GM23248 (cell line): ENCODE measurements around a stretch of chr14.

DNA sequence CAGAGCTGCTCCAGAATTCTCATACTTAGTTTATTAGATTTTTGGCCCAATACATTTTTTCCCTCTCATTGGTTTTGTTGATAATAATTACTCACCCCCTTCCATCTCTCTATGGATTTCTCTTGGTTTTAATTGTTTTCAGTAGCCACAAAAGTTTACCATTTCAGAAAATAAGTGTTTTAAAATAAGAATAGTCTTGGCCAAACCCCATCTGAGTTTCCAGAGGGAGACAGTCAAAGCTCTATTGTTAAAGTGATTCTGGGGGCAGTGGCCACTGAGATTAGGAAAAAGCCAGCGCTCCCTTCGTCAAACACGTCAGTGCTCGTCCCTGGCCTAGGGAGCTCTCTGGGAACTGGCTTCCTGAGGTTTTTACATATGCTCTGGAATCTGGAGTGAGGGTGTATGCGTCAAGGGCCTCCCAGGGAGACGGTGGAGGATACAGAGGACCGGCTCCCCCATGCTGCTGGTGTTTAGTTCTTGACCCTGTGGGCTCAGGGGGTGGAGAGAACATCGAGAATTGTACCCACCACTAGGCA, 33.7 kb downstream of the WDR25 start:
- RAMPAGE, long total RNA = no peak

- RAMPAGE, long total RNA = no peak
Observed at GRCh38 chr14:100434246-100434655, 58.0 kb downstream of the WDR25 start.

DNA sequence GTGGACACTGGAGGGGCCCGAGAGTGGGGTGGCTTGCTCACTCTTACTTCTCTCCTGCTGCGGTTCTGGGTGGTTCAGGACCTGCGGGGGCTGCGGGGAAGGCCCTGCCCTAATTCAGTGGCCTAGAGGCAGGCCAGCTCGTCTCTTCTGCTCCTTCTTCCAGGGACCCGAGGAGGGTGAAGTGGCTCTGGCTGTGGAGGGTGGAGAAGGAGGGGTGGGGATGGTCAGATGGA, 87.1 kb downstream of the BEGAIN start:
- RAMPAGE, long total RNA = no peak

DNA sequence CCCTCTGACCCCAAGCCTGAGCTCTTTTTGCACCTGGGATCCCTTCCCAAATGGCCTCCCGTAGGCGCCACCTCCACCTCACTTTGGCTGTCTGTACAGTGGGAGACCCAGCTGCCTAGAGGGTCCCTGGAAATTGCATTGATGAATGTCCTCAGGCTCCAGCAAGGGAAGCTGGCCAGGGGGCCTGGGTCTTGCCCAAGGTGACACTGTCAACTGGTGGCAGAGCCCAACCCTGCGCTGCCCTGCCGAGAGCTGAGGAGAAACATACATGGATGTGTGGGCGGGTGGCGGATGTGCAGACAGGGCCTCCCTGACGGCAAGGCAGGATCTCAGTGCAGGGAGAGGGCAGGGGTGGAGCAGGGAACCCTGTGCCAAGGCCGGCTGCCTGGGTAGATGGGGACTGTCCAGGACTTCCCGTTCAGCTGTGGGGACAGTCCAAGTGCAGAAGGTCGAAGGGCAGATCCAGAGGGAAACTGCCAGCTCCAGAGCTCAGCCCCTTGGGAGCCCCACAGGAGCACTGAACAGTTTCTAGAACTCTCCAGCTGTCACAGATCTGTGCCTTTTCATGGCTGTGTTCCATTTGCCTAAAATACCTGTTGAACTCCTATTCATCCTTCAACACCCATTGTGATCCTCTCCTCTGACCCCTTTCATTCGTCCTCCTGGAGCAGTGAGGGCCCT, 53.1 kb downstream of the BEGAIN start:
- RAMPAGE, long total RNA = no peak

- RAMPAGE, long total RNA = no peak
Observed at GRCh38 chr14:100640144-100640470, 52.9 kb upstream of the BEGAIN start.

DNA sequence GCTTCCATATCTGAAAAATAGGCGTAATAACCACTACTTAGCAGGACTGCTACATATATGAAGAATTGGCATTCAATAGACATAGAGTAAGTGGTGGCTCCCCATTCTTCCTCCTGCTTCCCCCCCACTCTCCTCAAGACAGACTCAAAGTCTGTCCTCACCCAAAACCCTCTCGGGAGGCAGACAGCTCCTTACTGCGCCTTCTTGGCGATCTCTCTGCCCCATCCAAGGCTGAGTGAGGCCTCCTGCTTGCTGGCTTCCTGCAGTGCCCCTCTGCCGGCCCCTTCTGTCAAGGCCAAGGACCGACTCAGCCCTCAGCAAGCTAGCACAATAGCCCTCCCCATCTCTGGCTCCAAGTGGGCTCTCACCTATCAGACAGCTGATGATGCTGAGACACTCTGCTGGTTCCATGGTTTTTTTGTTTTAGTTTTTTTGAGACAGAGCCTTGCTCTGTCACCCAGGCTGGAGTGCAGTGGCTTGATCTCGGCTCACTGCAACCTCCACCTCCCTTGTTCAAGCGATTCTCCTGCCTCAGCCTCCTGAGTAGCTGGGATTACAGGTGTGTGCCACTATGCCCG, 62.4 kb upstream of the DLK1 start:
- RAMPAGE, long total RNA = no peak

GRCh38 chr14:100728773-100729582, 2.3 kb downstream of the DLK1 start:
- RAMPAGE, long total RNA = no peak

- RAMPAGE, long total RNA = no peak
Observed at GRCh38 chr14:100898700-100899286, 4.7 kb downstream of the RTL1 start.

DNA sequence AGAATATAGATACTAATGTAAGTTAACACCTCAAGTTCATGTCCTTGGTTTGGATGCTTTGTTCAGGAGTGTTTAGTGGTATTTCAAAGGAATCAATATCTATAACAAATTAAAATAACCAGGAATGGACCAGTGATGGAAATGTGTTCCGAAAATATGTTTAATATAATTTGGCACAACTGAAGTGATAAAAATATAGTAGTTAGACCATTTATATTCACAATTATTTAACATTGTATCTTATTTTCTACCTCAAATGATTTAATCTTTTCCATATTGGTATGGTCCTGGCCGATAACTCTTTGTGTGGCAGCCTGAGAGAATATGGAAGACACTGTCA, 32.3 kb upstream of the RTL1 start:
- RAMPAGE, long total RNA = no peak

DNA sequence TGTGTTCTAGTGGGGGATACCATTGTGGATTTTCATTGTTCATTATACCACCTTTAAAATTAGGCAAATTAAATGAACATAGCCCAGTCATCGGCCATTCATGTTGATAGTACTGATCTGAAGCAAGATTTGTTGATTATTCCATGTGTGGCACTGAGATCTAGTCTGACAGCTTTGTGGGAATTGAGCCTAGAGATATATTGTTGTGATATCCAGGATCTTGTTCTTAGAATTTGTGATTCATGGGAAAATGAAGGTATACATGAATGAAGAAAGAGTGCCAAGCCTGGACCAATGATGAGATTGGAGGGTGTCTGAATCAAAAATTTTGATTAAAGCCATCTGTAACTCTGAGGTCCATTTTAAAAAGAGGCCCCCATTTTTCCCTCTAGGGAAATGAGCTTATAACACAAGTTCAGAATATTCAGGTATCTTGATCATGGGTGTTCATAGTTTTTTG, 39.7 kb upstream of the RTL1 start:
- RAMPAGE, long total RNA = no peak

DNA sequence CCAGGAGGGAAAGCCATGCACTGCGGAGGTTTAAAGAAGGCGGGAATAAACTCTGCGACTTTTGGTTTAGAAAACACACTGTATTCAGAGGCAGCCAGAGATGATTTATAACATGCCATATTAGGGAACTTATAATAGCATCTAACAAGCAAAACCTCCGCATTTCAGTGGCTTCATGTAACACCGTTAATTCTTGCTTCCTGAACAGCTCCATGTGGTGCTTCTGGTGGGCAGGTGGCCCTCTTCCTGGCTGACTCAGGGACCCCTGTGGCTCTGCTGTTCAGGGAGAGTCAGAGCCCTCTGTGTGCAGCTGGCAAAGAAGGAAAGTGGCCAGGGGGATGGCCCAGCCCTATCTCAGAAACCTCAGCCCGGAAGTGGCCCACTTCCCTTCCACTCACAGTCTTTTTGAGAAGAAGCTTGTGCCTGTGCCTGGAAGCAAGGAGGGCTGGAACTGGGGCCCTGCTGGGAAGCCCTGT, 217.0 kb upstream of the RTL1 start:
- RAMPAGE, long total RNA = no peak

- RAMPAGE, long total RNA = no peak
Observed at GRCh38 chr14:101230112-101230519, 326.6 kb upstream of the RTL1 start.

DNA sequence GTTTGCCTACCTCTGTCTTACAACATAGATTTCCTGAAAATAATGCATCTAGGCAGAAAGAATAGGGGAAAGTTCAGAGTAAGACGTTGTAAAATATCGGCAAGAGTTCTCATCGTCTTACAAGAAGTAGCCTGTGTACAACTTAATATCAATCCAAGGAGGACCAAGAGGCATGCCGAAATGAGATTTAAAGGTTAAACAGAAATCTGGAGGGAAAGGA, 355.9 kb upstream of the PPP2R5C start:
- RAMPAGE, long total RNA = no peak

DNA sequence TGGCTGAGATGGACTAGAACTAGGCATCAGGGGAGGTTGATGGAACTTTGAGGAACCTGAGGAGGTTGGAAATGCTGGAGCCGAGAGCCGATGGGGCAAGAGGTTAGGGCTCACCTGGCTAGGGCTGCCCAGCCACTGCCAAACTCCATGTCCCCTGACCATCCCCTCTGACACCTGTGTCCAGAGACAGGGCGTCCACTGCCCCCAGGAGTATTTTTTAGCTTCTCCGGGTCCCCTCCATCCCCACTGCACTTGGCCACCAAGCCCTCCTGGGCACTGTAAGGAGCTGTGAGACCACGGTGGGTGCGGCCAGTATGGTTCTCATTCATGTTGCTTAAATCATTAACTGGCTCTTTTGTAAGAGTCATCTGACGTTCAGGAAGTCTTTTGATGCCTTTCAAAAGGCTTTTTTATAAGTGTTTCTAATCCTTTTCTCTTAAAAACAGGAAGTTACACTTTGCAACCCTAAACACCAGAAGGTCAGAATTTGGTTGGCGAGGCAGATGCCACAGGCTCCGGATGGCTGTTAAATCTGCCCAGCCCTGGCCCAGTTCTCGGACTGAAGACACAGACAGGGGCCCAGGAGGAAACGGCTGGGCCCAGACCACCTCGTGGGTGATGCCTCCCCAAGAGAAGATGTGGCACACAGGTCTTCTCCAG, 226.4 kb upstream of the PPP2R5C start:
- RAMPAGE, long total RNA = no peak

GRCh38 chr14:101559792-101560897, 201.4 kb upstream of the PPP2R5C start:
- RAMPAGE, long total RNA = no peak

DNA sequence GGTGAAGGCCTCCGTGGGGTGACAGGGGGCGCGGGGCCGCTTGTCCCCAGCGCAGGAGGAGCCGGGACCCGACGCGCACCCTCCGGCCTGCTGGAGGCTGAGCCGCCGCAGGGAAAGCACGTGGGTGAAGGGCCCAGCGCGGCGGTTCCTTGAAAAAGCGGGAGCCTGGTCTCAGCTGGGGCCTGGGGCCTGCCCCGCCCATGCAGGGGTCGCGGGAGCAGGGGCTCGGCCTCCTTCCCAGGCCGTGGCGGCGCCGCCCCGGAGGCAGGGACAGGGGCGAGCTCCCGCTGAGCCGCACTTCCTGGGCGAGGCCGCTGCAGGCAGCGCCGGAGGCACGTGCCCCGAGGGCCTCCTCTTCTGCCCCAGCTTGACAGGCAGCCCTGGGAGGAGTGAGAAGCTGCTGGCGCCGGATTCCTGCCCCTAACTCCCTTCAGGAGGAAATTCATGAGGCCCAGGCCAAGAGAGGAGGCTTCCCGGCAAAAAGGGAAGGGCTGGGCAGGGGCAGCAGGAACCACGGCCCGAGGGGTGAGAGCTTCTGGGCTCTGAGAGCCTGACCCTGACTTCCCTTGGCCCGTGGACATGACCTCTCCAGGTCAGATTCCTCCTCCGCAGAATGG, 55.4 kb upstream of the PPP2R5C start:
- RAMPAGE, long total RNA = no peak

GRCh38 chr14:101805405-101806118, 44.1 kb downstream of the PPP2R5C start:
- RAMPAGE, long total RNA = no peak

- RAMPAGE, long total RNA = no peak
Observed at GRCh38 chr14:101823377-101824161, 62.1 kb downstream of the PPP2R5C start.

- RAMPAGE, long total RNA = no peak
Observed at GRCh38 chr14:101834359-101835005, 73.0 kb downstream of the PPP2R5C start.

GRCh38 chr14:101842168-101842508, 80.6 kb downstream of the PPP2R5C start:
- RAMPAGE, long total RNA = no peak